ENCODE results near the genes NRIP2 and TEAD4.

- PRO-cap, 4 experiments: no peak in any of the 4 experiments
- RAMPAGE, long total RNA, 4 experiments: no peak in any of the 4 experiments
Measured at GRCh38 chr12:1787592-1787999, 32.8 kb upstream of the LRTM2 start.

DNA sequence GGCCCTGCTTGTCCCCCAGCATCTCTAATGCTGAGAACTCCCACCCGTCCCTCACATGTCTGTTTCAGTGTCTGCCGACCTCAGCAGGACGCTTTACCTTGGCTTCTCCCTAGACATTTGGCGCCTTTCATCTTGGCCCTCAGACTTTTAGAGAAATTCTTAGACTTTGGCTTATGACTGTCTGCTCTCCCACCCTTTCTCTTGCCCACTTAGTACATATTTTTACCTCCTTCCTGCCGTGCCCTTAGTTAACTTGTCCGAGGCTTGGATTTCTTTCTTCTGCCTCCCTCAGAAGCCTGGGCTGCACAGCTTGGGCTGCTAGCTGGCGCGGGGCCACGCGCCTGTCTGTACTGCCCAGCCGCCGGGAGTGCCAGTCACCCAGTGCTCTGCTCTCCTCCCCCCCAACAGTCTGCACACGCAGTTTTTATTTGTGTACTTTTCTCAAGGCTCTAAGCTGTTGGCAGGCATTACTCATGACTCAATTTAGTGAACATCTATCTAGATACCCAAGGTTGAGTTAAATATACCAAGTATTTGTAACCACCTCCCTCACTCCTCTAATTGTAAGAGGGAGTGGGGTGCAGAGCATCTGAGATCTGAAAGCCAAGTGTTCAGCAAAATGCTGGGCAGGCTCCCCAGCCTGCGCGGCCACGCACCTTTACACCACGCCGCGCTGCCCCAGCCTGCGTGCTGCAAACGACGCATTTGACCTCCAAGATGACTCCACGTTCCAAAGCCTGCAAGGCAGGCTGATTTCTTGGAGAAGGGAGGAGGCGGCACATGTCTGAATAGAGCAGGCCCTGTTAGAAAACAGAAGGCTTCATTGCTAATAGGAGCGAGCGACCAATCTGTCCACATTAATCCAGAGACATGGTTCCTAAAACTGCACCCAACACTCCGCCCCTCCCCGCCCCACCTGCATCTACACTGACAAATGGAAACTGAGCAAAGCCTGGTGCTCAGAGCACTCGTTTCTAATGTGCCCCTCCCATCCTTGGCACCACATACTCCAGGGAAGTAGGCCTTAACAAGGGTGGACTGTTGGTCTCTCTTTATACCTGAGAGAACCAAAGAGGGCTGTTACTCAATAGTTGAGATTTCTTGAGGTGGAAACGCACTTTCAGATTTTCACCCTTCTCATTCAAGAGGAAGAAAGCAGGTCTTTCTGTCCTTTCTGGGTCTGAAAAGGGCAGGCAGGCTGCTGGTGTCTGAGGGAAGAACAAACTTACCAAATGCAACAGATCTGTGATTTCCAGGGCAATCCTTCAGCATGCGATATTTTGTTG is 18.2 kb upstream of the CACNA2D4 start:
- PRO-cap, 4 experiments: no peak in any of the 4 experiments
- RAMPAGE, long total RNA, 4 experiments: no peak in any of the 4 experiments

DNA sequence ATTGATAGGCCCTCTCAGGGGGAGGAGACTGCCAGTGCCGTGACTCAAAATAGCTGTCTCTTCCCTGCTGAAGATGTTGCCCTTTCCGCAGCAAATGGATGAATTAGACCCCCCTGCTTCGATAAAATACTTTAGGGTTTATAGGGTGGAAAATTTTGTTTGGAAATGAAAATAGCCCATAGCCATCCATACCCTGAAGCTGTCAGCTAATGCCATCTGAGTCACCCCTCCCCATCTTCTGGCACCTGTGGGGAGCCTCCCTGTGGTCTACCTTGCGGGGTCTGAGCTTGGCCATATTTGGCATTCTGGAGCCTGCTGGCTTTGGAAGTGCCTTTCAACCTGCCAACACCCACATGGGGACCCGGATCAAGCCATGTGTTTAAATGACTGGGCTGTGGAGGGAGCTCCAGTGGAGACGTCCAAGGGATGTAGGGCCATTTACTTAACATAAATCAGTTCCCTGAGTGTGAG is 21.8 kb downstream of the CACNA1C start:
- PRO-cap, 4 experiments: peak in 2 of 4 experiments; most common plus-strand start position 254 of the sequence (in 2)
- RAMPAGE, long total RNA, 4 experiments: no peak in any of the 4 experiments

GRCh38 chr12:2136104-2136777 is 83.5 kb downstream of the CACNA1C start:
- PRO-cap, 4 experiments: no peak in any of the 4 experiments
- RAMPAGE, long total RNA, 4 experiments: no peak in any of the 4 experiments

DNA sequence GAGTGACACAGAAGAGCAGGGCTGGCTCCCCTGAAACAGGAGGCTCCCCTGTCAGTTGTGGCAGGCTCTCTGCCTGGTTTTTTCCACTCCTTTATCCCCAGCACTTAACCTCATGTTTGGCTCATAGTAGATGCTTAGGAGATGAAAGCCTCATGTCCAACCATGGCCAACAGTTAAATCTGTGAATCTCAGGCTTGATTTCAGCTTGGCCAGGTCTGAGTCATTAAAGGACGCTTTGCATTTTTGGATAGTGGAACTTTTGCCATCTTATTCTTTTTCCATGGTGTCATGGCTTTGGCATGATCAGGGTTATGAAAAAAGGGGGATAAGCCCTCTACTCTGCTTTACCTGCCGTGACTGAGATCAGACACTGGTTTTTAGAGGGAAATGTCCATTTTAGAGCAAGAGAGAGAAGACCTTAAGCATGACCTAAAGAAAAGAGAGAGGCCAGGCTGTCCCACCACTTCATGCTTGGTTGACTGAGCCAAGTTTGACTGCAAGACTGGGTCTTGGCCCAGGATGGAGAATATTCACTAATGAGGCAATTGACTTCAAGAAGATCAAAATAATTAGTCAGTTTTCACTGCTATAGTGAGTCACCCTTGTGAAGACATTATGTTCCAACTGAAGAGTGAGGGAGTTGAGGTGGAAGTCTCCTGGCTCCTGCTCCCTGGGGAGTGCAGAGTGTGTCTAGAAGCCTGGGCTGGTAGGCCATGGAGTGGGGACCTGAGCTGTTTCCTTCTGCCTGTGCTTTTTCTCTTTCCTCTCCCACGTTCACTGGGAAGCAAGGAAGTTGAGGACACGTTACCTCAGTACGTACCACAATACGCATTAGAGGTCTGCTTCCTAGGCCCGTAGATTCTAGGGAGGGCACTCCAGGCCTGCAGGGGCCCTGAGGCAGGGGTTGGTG is 117.4 kb downstream of the CACNA1C start:
- PRO-cap, 4 experiments: no peak in any of the 4 experiments
- RAMPAGE, long total RNA, 4 experiments: no peak in any of the 4 experiments

GRCh38 chr12:2238241-2238715 is 185.5 kb downstream of the CACNA1C start:
- PRO-cap, 4 experiments: no peak in any of the 4 experiments
- RAMPAGE, long total RNA, 4 experiments: start-site peak on the plus strand in 1 of 4 experiments, at chr12:2238464-2238617 at its widest, 21 reads per replicate

GRCh38 chr12:2286563-2287200 is 233.9 kb downstream of the CACNA1C start:
- PRO-cap, 4 experiments: no peak in any of the 4 experiments
- RAMPAGE, long total RNA, 4 experiments: no peak in any of the 4 experiments

GRCh38 chr12:2287201-2287617 is 234.4 kb downstream of the CACNA1C start:
- PRO-cap, 4 experiments: no peak in any of the 4 experiments
- RAMPAGE, long total RNA, 4 experiments: no peak in any of the 4 experiments

DNA sequence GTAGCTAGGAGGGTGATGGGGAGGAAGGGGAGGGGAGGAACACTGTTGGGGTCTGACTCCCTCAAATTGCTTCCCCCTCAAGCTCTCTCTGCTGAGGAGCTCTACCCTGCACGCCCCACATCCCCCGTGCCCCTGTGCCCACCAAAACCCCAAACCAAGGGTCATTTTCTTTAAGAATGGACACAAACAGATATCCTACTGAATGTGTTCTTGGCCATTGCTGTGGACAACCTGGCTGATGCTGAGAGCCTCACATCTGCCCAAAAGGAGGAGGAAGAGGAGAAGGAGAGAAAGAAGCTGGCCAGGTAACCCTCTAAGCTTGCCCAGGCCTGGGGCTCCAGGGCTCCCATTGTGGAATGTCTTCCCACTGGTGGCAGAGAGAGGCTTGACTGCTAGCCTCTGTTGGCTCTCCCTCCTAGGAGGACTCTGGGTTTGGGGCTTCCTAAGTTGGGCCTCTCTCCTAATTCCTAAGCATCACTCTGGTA is 210.4 kb upstream of the FKBP4 start:
- PRO-cap, 4 experiments: no peak in any of the 4 experiments
- RAMPAGE, long total RNA, 4 experiments: start-site peak on the plus strand in 2 of 4 experiments, centred at positions 211 to 223 of the sequence, 22 to 31 reads per replicate

- PRO-cap, 4 experiments: peak in 3 of 4 experiments; most common plus-strand start chr12:2691083 (in 1); most common minus-strand start chr12:2691118 (in 2)
- RAMPAGE, long total RNA, 4 experiments: start-site peak on the minus strand in 4 of 4 experiments, at chr12:2690947-2691167 at its widest, 7 to 22 reads per replicate
Measured at GRCh38 chr12:2690705-2691609, 103.8 kb upstream of the FKBP4 start.

DNA sequence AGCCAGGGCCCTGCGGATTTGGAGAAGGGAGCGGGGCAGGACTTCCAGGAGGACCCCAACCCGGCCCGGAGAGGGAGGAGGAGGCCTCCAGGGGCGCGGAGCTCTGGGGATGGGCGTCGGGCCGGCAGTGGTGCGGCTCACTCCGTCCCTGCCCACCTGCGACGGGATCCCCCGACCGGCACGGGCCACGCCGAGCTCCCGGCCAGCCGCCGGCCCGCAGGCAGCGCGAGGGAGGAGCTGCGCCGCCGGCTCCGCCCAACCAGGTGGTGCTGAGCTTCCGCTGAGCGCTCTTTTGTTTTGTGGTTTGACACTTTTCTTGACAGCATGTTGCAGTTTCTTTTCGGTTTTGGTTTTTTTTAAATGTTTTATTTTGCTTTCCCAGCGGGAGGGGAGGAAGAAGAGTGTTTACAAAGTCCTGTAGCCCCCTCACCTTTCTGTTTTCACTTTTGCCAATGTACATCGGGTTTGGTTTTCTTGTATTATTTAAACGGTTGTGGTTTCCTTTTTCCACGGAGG is 103.1 kb upstream of the FKBP4 start:
- PRO-cap, 4 experiments: peak in 4 of 4 experiments; most common plus-strand start position 242 of the sequence (in 1); most common minus-strand start position 225 of the sequence (in 3)
- RAMPAGE, long total RNA, 4 experiments: no peak in any of the 4 experiments

DNA sequence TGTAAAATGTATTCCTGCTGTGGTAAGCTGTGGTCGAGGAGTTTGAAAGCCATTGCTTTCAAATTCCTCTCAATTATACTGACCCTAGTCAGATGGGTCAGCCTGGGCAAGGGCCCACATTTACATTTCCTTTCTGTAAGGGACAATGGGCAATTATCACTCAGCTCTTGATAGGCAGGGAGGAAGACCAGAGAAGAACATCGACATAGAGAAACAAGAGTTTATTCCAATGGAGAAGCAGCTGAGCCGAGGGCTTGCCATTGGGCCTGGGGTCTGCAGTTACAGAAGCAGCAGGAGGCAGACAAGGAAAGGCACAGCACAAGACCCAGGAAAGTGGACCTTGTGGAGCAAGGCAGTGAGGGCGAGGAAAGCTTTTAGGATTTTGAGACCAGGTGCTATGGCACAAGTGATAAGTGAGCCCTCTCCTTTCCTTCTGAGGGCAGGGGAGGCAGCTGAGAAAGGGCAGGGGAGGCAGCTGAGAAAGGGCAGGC is 9.6 kb downstream of the NRIP2 start:
- PRO-cap, 4 experiments: no peak in any of the 4 experiments
- RAMPAGE, long total RNA, 4 experiments: no peak in any of the 4 experiments

DNA sequence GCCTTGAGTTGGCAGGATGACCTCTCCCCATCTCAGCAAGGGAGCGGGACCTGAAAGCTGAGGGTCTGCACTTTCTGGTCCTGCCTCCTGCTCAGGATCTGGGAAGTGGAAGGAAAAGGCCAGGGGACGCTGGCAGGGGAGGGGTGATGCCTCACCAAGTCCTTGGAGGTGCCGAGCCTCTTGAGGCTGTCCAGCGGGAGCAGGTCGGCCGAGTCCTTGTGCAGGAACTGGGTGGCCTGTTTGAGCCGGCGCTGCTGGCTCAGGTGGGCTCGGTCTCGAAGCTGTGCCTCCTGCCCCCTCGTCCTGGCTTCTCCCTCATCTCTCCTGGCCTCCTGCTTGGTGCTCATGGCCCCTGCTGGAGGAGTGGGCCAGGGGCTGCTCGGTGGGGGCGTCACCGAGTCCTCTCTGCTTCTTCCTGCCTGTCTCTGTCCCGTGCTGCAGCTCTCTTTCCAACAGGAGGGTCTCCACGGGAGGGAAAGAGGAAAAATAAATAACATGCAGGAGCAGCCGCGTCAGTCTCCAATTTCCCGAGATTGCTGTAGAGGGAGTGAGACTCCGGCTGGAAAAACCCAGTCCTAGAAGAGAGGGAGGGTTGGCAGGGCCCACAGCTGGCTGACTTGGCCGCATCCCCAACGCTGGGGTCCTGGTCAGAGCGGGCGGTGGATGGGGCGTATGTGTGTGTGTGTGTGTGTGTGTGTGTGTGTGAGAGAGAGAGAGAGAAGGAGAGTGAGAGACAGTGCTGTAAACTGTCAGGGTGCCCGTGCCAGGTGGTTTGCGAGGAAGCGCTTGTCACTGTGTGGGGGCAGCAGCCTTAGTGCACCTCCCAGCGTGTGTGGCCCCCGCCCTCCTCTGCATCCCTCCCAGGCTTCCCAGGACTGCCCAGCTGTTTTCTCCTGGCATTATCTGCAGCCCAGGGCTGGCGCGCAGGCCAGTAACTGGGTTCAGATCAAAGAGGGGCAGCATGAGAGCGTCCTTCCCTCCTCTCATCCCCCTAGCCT is at the start of gene NRIP2:
TSS of gene NRIP2 (minus strand) at position 549 of the 998 bp plus-strand sequence.
- PRO-cap, 4 experiments: peak in 3 of 4 experiments; most common plus-strand start position 584 of the sequence (in 1); most common minus-strand start position 538 of the sequence (in 3)
- RAMPAGE, long total RNA, 4 experiments: start-site peak on the minus strand in 3 of 4 experiments, centred at positions 536 to 548 of the sequence, 15 to 34 reads per replicate

- PRO-cap, 4 experiments: peak in 4 of 4 experiments; most common plus-strand start chr12:2958972 (in 4); most common minus-strand start chr12:2958890 (in 3)
- RAMPAGE, long total RNA, 4 experiments: start-site peak on the plus strand in 3 of 4 experiments, at chr12:2958915-2959467 at its widest, 13 to 44 reads per replicate
Measured at GRCh38 chr12:2958787-2959483, at the start of gene TEAD4. Gene TEAD4 (plus strand): TSS chr12:2959397.

- PRO-cap, 4 experiments: no peak in any of the 4 experiments
- RAMPAGE, long total RNA, 4 experiments: no peak in any of the 4 experiments
Measured at GRCh38 chr12:2977601-2978167, 18.5 kb downstream of the TEAD4 start.

GRCh38 chr12:3033482-3034048 is 43.6 kb upstream of the TSPAN9 start:
- PRO-cap, 4 experiments: no peak in any of the 4 experiments
- RAMPAGE, long total RNA, 4 experiments: no peak in any of the 4 experiments

GRCh38 chr12:3070898-3071708 is 6.1 kb upstream of the TSPAN9 start:
- PRO-cap, 4 experiments: no peak in any of the 4 experiments
- RAMPAGE, long total RNA, 4 experiments: no peak in any of the 4 experiments

GRCh38 chr12:3103772-3104444 is 26.7 kb downstream of the TSPAN9 start:
- PRO-cap, 4 experiments: no peak in any of the 4 experiments
- RAMPAGE, long total RNA, 4 experiments: no peak in any of the 4 experiments

GRCh38 chr12:3130487-3130913 is 53.3 kb downstream of the TSPAN9 start:
- PRO-cap, 4 experiments: no peak in any of the 4 experiments
- RAMPAGE, long total RNA, 4 experiments: no peak in any of the 4 experiments

DNA sequence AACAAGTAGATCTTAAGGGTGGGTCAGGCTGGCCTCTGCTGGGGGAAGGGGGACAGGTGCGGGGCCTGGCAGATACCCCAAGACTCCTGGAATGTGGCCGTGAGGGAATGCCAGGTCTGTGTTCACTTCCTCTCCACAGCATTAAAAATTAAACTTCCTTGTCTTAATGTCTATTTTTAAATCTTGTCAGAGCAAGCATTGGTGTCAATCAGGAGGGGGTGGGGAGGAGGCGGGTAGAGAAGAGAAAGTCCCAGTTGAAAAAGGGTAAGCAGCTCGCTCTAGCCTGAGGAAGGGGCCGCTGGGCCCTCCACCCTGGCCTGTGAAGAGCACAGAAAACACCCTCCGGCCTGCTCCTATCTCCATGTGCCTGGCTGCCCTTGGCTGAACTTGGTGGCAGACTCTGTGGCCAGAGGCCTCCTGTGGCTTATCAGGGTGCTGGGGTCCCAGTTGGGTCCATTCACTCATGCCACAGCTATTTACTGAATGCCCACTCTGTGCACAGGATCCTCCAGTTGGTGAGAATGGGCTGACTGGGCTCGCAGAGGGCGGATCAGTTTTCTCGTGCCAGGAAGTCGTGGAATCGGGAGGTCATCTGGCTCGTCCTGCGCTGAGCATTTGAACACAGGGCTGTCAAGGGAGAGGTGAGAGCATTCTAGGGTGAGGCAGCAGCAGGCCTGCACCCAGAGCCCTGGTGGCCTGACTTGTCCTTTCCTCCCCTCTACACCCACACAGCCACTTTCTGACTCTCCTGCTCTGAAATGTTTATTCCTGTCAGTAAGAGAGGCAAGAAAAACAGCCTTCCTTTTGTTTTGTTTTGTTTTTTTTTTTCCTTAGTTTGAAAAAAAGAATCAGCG is 128.8 kb downstream of the TSPAN9 start:
- PRO-cap, 4 experiments: peak in 1 of 4 experiments; most common plus-strand start position 650 of the sequence (in 1)
- RAMPAGE, long total RNA, 4 experiments: no peak in any of the 4 experiments

Measured in spleen (tissue), 7 donors.